Pericardium (tissue), 1 donor: ENCODE results near the genes TMEM222, FAM76A, DNAJC8 and RAB42.

- RRBS: no CpG with 5 or more reads among the region's 11 CpGs
Observed at GRCh38 chr1:27144246-27144884, 10.6 kb downstream of the SLC9A1 start.

GRCh38 chr1:27321751-27322804 is at the start of gene TMEM222:
Gene TMEM222, plus strand, starts transcription at chr1:27322163.
- RRBS: 1% methylated on average over 19 of the region's 72 CpGs

DNA sequence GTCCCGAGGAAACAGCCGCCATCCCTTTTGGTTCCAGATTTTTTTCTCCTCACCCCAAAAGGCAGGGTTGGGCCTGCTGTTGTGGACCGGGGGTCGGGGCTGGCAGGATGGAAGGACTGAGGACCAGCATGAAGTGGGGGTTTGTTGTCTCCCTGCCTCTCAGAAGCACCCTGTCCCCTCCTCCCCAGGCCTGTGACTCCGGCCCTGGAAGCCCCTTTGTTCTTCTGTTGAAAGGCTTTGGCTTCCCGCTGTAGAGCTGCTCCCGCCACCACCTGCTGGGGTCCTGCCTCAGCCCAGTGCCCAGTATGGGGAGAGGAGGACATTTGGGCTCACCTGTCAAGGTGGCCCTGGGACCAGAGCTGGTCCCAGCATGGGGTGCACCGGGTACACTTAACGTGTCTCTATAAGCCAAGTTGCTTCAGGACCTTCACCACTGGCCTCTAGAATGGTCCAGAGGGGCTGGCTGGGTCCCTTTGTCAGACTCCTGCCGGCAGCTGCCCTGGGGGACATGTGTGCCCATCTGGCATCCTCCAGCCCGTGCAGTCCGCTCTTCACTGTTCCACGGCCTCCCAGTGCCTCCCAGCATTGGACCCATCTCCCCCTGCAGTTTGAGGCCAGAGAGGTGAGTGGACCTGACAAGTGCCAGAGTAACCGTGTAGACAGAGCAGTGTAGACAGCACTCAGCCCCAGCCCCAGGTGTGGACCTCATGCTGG is 6.2 kb upstream of the SYTL1 start:
- RRBS: 87% methylated on average over 4 of the region's 14 CpGs

GRCh38 chr1:27360977-27361425 is 5.8 kb downstream of the MAP3K6 start:
- RRBS: 66% methylated on average over 10 of the region's 25 CpGs

GRCh38 chr1:27414536-27415142 is 22.2 kb downstream of the GPR3 start:
- RRBS: no CpG with 5 or more reads among the region's 5 CpGs

GRCh38 chr1:27436325-27436941 is 44.0 kb downstream of the GPR3 start:
- RRBS: no CpG with 5 or more reads among the region's 3 CpGs

DNA sequence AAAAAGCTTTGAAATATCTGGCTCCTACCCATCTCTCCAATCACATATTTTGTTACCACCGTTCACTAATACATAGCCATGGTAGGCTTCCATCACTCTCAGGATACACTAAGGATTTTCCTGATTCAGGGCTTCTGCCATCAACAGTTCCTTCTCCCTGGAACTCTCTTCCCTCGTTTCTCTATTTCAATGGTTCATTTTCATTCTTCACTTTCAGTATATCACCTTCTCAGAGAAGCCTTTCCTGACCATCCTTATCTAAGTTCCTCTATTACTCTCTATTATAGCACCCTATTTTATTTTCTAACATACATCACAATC is 14.7 kb downstream of the WASF2 start:
- RRBS: no CpG with 5 or more reads among the region's 2 CpGs

DNA sequence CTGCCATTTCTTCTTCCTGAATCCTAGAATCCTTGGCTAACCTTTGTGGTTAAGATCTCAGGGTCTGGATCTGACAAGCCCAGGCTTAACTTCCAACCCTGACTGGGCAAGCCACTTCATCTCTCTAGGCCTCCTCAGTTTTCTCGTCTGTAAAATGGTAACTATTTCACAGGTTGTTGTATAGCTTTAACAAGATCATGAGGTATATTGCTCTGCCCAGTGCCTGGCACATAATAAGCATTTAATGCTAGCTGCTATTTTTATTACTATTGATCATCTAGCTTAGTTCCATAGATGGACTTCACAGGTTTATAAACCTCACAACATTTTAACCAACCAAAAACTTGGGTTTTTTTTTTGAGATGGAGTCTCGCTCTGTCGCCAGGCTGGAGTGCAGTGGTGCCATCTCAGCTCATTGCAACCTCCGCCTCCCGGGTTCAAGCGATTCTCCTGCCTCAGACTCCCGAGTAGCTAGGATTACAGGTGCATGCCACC is 23.4 kb downstream of the AHDC1 start:
- RRBS: no CpG with 5 or more reads among the region's 7 CpGs

DNA sequence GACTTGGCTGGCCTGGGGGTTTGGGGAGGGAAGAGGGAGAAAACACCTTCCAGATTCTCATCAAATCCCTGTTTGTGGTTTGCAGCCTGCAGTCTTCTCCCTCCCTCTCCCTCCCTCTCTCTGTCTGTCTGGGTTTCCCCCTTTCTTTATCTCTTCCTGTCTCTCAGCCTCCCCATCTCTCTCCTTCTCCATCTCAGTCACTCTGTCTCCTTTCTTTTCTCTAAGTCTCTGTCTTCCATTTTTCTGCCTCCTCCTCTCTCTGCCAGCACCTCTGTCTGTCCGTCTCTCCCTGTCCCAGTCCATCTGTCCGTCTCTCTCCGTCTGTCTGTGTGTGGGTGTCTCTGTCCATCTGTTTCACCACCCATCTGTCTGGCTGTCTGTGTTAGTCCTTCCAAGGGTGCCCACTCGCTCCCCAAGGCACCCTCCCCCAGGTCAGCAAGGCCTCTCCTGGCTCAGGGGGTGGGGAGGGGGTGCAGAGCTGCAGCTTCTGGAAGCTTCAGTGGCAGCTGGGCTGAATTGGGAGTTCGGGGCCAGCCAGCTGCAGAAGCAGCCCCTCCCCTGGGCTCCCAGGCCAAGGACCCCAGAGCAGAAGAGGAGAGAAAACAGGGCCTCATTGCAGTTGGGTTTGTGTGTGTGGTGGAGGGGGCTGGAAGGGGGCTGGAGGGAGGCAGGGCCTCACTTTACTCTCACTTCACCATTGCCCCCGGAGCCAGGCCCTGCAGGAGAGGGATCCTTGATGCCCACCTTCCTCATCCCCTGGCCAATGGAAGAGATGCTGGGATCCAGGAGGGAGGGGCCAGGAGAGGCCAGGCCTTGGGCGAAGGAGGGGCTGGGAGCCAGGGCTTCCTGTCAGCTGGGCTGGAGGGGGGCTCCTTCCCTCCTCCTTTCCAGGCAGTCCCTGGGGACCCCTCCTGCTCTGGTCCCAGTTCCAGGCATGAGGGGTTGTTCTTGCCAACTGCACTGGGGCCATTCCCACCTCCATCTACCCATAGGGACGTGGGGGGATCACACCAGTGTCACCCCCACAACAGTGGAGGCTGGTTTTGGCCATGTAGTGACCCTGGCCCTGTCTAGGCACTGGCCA is 5.9 kb downstream of the AHDC1 start:
- RRBS: no CpG with 5 or more reads among the region's 8 CpGs

DNA sequence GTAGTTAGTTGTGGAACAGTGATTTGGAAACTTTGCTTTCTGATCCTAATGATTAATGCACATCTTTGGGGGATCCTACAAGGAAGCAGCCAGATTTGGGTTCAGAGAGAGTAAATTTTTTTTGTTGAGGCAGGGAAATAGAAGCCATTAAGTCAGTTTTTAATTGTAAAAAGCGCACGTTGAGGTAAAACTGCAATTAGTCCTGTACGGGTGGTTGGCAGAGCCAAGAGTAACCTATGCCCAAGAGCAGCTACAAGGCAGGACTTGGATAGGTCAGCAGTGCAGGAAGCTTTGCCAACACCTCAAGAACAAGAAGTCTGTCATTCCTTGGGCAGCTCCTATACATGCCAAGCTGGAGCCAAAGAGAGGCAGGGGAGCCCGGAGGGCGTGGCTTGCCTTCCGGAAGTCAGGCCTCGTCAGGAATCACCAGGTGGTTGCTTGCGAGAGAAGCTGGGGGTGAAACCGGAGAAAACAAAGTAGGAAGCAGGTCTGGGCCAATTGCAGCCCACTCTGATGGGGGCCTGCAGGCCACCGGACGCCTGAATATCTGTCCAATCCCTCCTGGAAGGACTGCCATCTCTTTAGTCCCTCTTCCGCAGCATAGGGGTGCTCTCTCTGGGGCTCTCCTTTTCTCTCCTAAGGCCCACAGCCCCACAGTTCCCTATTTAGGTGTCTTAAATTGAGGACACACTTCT is 886 bp upstream of the FAM76A start:
- RRBS: 26% methylated on average over 5 of the region's 12 CpGs

GRCh38 chr1:27725866-27726644 is at the start of gene FAM76A:
Gene FAM76A, plus strand, starts transcription at chr1:27725961.
- RRBS: 1% methylated on average over 18 of the region's 80 CpGs

GRCh38 chr1:27872729-27873622 is 632 bp downstream of the THEMIS2 start:
- RRBS: 5% methylated on average over 15 of the region's 42 CpGs

DNA sequence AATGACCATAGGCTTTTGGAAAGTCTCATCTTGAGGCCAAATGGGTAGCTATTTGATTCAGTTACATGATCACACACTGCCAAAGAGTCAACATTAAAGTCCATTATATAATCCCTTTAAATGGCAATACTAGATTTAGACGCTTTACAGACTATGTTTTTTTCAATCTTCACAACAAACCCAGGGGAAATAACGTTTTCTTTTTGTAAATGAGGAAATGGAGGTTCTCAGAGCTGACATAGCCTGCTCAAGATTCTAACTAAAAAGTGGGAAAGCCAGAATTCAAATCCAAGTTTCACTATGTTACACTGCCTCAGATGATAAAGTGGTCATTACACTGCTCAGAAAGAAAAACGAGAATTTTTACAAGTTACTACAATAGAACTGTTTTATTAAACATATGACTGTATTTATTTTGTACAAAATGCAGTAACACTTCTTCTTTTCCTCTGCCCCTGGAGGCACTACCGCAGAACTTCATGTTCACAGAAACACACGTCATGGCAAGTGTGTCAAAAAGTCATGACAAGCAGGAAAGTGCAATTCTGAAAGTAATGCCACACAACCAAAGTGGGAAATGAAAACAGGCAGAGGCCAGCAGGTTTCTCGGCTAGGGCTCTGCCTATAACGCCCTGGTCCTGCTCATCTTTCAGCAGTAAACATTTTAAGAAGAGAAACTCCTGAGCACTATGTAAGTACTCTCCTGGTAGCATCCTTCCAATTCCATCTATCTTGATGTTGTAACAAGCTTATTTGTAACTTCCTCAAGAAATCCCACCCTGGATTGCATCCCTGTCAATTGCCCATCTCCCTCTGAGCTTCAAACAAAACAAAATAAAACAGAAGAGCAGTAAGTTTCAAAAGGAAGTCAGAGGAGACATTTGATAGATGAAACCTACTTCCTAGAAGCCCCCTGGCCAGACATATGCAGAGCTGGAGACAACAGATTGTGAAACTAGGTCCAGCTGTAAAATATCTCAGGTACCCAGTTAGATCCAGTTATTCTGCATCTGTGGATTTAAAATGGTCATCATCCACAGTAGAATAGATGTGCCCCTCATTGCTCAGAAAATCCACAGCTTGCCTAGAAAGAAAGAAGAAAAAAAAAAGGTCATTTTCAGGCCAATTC is 19.2 kb downstream of the THEMIS2 start:
- RRBS: no CpG with 5 or more reads among the region's 7 CpGs

DNA sequence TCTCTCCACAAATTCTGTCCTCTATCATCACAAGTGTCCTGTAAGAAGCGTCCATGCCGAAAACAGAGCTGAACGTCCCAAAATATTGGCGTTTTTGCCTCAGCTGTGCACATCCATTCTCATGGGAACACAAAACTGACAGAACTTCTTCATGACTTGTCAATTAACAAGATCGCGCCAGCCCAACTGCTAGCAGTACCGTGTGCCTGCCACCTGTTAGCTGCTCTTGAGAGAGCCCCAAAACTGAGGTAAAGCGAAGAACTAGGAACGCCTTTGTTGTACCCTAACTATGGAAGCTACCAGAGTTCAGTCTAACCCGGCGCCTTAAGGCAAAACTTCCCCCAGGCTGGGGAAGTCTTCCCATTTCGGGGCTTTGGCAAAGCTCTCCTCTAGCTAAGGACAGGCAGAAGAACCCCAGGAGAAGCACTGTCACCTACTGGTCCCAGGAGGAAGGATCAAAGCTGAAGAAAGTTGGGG is 784 bp downstream of the EYA3 start:
- RRBS: no CpG with 5 or more reads among the region's 12 CpGs

GRCh38 chr1:28134685-28135101 is 41.8 kb downstream of the PTAFR start:
- RRBS: no CpG with 5 or more reads among the region's 1 CpG

- RRBS: no CpG with 5 or more reads among the region's 10 CpGs
Observed at GRCh38 chr1:28199111-28200013, 22.9 kb upstream of the PTAFR start.

DNA sequence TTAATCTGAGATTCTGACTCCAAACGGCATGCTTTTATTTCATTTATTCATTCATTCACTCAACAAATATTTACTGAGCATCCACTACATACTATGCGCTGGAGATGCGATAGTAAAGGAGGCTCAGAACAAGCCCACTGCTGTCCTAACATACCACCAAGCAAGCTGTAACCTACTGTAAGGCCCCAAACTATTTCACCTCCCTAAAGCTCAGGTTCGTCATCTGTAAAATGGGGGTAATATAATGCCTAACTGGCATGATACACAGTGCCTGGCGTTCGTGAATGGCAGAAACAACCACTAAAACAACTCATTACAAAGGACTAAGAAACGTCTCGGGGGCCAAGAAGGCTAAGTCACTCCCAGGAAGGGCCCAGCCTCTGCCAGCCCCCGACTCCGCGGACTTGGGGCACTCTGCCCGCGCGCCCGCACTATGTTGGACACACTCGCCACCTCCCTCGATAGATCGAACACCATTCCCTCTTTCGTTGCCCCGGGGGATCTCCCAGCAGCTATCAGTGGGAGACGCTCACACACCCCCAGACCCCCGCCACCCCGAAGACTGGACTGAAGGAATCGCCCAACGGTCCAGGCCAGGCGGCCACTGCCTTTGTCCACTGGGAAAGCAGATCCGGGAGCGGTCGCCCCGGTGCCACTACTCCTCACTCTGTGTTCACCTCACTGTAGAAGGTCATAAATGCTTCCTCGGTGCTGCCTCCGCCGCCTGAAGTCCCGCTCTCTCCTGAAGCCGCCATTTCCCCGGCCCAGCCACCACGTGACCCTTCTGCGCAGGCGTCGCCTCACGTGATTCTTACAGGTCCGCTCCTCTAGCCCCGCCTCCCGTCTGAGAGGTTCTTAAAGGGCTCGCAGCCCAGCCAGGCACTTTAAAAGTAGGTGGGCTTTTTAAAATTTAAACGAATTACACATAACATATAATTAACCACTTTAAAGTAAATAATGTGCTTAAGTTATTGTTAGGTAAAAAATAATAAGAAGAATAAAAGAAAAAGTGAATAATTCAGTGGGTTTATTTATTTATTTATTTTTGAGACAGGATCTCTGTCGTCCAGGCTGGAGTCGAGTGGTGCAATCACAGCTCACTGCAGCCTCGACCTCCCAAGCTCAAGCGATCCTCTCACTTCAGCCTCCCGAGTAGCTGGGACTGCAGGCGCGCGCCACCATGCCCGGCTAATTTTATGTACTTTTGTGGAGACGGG is at the start of gene DNAJC8:
Gene DNAJC8 (minus strand): TSS at position 786 of the 1,217 bp plus-strand sequence.
- RRBS: 1% methylated on average over 4 of the region's 56 CpGs

- RRBS: 9% methylated on average over 2 of the region's 11 CpGs
Observed at GRCh38 chr1:28437654-28438737, 67.8 kb upstream of the RCC1 start.

GRCh38 chr1:28580350-28580929 is 11.6 kb upstream of the RAB42 start:
- RRBS: no CpG with 5 or more reads among the region's 5 CpGs

GRCh38 chr1:28591804-28592567 is at the start of gene RAB42:
Gene RAB42, plus strand, starts transcription at chr1:28592265.
- RRBS: 6% methylated on average over 10 of the region's 47 CpGs